Panc1 (cell line): ENCODE results near the gene PTPN1.

GRCh38 chr20:49635857-49636890, 68.2 kb upstream of the PTGIS start:
- RRBS, 2 experiments = no CpG with 5 or more reads among the region's 24 CpGs

DNA sequence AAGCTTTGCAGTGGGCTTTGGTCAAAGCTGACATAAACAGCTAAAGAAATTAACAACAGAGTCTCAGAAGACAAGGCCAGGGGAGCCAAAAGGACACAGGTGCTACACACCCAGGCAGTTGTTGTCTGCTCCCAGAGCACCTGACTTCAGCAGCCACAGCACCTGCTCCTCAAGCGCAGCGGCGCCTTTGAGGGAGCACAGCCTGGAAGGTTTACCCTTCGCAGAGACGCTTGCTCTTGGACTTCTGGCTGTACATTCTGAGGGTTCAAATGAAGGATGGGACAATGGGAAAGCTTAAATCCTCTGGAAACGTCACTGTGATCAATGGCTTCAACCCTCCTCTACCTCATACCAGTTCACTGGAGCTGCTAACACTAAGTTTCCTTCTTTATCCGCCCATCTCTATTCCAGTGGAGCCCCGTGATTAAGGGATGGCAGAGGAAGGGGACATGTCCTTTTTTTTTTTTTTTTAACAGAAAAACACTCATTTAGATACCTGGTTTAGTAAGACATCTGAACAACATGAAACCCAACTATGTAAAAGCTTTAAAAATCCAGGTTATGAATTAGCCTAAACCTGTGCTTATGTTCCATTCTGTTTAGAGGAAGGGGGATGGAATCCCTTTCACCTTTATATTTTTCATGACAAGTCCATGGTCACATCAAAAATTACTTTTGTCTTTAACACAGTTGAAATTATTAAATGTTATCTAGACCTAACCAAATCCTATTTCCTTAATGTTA, 16.4 kb downstream of the B4GALT5 start:
- RRBS, 2 experiments = no CpG with 5 or more reads among the region's 8 CpGs

DNA sequence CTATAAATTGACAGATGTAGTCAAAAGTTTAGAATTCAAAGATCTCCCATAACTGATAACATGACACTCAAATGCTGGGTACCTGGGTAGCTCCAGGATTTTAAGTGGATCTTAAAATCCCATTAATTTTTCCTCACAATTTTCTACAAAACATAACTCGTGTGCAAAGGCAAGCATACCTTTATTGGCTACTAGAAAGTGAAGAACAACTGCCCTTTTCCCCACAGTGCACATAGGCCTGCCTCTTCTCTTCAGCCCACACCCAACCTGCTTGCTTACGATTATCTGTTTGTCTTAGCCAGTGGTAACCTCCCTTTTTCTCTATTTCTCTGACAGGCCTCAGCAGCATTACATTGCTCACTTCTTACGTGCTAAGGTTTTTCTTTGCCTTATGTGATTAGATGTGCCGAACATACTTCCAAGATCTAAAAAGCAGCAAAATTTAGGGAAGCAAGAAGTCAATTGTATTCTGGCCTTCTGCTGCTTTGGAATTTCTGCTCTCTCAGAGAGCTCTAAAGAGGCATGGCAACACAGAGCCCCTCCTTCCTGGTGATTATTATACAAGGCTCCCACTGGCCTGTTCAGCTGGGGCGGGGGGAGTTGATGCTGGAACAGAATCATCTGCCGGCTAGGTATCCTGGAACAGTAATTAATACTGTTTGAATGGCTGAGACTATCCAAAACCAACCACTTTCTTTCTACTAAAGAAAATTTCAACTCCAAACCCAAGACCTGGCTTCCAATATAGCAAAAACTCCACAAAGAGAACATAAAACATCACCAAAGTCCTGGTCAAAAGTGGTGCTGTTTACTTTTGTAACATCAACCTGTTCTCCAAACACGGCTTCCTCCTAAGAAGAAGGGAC, 7.0 kb downstream of the B4GALT5 start:
- RRBS, 2 experiments = no CpG with 5 or more reads among the region's 7 CpGs

- RRBS, 2 experiments = no CpG with 5 or more reads among the region's 5 CpGs
Observed at GRCh38 chr20:49712852-49713061, 921 bp downstream of the B4GALT5 start.

DNA sequence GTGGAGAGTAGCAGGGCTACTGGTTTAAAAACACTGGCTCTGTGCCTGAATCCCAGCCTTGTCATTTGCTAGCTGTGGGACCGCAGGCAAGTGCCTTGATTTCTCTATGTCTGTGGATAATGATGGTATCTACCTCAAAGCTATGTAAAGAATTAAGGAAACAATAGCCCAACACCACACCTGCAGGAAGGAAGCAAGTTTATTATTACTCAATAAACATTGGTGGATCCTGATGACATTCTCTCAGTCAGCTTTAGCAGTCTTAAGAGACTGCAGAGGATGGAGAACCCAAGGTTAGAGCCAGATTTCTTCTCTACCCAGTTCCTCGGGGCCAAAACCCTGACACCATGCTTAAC, 1.8 kb upstream of the SLC9A8 start:
- RRBS, 2 experiments = no CpG with 5 or more reads among the region's 2 CpGs

DNA sequence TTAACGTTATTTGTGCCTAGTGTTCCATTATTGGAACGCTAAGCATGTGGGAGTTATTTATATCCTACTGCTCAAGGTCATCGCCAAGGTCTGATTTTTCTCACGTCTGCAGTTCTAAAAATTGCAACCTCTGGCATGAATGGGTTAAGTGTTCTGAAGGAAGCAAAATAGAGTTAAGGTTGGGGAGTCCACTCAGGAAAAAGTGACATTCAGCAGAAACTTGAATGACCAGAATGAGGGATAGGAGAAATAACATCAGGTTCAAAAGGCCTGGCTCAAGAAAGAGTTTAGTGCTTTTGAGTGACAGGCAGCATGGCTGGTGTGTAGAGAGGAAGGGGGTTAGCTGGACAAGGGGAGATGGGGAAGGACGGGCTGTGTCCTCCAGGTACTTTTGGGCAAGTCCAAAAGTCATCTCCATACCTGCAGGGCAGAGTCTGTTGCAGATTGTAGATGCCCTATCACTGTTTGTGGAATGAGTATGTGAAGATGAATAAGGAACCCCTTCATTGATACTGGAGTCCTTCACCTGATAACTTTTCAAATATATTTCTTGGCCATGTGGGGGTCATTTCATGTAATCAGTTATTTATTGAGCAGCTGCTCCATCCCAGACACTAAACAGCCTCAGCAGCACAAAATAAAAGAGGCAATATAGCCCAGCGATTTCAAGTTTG, 1.0 kb downstream of the SLC9A8 start:
- RRBS, 2 experiments = no CpG with 5 or more reads among the region's 6 CpGs

DNA sequence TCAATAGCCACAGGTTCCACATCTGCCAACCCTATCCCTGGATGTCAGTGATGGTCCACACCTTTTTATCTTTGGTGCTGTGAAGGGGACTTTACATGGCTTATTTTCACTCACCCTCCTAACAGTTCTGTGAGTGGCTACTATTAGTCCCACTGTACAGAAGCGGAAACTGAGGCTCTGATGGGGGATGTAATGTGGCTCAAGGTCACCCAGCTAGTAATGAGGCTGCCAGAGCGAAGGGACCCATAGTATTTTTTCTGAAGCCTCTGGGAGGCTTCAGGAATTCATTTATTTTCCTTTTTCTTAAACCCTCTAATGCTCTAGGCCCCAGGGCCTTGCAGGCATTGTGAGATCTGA, 41.1 kb downstream of the SPATA2 start:
- RRBS, 2 experiments = no CpG with 5 or more reads among the region's 2 CpGs

- RRBS, 2 experiments = no CpG with 5 or more reads among the region's 7 CpGs
Observed at GRCh38 chr20:50121454-50122312, 8.7 kb upstream of the UBE2V1 start.

DNA sequence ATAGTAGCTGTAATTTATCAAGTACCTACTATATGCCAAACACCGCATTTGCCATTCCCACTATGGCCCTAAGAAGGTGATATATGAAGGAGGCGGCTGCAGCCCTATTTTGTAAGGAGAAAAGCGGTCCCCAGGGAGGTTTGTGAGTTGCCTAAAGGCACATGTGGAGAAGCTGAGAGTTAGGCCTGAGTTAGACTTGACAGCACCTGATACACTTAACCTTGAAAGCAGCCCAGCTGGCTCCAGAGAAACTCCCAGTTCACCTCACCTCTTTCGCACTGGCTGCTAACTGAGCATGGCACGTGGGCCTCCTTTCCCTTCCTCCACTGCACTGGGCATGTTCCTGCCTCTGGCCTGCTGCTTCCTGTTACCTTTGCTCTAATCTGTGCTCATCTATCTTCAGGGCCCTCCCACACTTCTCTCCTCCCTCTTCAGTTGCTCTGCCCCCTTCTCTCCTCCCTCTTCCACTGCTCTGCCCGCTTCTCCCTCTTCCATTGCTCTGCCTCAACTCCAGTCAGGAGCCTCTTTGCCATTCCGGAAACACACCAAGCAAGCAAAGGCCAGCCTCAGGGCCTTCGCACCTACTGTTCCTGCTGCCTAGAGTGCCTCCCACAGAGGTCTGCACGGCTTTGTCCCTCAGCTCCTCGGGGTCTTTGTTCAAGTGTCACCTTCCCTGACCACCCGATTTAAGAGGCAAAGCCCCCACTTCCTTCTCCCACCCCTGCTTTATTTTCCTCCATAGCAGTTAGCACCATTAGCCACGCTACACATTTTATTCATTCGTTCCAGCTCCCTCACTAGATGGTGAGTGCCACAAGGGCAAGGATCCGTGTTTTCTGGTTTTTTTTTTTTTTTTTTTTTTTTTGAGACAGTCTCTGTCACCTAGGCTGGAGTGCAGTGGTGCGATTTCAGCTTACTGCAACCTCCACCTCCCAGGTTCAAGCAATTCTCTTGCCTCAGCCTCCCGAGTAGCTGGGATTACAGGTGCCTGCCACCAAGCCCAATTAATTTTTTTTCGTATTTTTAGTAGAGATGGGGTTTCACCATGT, 13.9 kb upstream of the UBE2V1 start:
- RRBS, 2 experiments = no CpG with 5 or more reads among the region's 17 CpGs

GRCh38 chr20:50171970-50172919, 18.4 kb upstream of the CEBPB start:
- RRBS, 2 experiments = no CpG with 5 or more reads among the region's 45 CpGs

DNA sequence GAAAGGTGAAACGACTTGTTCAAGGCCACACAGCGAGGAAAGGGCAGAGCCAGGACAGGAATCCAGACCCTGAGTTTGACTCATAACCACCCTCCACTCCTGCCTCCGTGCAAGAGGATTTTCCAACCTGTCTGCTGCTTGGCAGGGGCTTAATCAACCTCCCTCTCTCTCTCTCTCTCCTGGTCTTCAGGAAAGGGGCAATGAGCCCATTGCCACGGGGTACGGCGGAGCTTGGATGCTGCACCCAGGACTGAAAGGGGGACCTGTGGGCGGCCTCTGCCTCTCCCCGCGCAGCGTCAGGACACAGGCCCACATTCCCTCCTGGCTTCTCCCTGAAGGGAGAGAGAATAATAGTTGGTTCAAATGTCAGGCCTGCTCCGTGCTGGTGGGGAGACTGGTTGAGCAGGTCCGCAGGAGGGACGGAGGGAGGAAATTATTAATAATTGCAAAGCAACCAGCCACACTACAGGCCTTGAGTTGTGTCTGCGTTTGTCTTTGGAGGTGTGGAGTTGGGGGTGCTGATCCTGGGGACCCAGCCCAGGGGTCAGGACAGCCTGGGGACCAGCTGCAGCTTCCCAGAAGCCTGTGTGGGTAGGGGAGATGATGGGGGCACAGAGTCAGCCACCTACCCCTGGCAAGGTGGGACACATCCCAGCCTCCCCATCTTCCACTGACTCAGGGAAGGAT, 56.2 kb downstream of the CEBPB start:
- RRBS, 2 experiments = no CpG with 5 or more reads among the region's 14 CpGs

DNA sequence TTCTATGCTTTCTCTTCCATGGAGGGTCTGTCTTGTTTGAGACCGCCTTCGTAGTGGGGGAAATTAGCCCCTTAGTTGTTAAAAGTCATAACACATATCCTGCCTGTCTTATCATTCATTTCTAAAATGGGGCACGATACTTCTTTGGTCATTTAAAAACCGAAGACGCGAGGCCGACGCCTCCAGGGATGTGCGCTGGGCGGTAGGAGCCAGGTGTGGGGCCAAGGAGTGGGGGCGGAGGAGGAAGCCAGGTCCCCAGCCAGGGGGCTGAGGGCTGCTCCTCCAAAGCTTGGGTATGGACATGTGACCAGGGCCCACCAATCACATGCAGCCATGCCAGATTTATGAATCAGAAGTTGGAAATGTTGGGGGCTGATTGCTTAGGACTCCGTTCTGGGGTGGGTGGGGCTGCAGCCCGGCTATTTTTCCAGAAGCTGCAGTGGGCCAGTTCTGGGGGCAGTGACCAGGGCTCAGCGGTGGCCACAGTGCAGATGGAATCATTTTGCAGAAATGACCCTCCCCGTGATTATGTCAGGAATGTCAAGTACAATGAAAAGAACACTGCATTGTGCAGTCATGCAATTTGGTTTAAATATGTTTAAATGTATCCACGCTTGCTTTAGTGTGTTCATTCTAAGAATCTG, 95.9 kb downstream of the CEBPB start:
- RRBS, 2 experiments = no CpG with 5 or more reads among the region's 16 CpGs

DNA sequence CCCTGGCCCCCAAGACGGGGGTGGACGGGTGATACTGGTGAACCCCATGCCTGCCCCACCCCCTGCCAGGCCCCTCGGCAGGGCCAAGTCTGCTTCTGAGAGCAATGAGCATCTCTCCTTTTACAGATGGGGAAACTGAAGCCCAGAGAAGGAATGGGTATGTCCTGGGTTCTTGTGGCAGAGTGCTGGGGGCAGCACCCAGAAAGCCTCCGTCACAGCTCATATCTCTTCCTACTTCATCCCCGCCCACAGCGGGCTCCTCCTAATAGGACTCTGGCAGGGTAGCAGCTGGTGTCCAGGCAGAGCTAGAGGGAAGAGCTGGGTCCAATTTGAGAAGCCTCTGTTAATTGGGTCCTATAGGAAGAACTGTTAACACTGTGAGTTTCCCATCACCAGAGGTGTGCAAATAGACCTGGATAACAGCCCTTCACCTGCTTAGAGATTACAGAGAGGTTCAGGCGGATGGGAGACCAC, 106.4 kb downstream of the CEBPB start:
- RRBS, 2 experiments = no CpG with 5 or more reads among the region's 7 CpGs

GRCh38 chr20:50333868-50334468, 143.3 kb downstream of the CEBPB start:
- RRBS, 2 experiments = no CpG with 5 or more reads among the region's 11 CpGs

DNA sequence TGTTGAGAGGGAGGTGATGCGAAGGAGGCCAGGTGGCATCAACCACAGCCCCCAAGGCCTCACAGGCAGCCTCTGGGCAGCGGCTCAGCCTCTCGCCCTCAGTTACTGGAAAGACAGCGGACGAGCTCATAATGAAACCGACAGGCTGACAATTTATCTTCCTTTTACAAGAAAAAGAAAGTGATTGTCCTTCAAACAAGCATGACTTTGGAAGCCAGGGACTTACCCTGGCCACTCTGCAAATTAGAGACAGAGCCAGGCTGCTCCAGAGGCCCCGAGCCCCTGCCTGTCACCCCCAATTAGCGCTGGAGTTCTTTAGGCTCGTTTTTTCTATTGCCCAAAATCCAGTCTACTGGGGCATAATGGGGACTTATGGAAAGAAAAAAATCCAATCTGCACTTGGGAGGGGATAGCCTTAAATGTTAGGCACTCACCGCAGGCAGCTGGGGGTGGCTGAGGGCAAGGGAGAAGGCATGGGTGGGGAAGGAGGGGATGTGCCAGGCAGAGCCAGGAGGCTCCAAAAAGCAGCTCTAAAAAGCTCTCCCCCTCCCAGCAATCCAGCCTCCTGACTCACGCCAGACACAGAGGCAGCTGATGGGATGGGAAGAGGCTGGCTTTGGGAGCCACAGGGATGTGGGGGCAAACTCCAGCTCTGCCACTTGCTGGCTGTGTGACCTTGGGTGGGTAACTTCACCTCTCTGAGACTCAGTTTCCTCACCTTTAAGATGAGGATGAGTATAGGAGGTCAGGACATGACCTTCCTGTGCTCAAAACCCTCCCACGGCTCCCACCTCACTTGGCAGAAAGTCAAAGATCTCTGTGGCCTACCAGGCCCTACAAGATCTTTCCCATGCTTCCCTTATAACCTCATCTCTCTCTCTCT, 148.6 kb downstream of the CEBPB start:
- RRBS, 2 experiments = no CpG with 5 or more reads among the region's 12 CpGs

DNA sequence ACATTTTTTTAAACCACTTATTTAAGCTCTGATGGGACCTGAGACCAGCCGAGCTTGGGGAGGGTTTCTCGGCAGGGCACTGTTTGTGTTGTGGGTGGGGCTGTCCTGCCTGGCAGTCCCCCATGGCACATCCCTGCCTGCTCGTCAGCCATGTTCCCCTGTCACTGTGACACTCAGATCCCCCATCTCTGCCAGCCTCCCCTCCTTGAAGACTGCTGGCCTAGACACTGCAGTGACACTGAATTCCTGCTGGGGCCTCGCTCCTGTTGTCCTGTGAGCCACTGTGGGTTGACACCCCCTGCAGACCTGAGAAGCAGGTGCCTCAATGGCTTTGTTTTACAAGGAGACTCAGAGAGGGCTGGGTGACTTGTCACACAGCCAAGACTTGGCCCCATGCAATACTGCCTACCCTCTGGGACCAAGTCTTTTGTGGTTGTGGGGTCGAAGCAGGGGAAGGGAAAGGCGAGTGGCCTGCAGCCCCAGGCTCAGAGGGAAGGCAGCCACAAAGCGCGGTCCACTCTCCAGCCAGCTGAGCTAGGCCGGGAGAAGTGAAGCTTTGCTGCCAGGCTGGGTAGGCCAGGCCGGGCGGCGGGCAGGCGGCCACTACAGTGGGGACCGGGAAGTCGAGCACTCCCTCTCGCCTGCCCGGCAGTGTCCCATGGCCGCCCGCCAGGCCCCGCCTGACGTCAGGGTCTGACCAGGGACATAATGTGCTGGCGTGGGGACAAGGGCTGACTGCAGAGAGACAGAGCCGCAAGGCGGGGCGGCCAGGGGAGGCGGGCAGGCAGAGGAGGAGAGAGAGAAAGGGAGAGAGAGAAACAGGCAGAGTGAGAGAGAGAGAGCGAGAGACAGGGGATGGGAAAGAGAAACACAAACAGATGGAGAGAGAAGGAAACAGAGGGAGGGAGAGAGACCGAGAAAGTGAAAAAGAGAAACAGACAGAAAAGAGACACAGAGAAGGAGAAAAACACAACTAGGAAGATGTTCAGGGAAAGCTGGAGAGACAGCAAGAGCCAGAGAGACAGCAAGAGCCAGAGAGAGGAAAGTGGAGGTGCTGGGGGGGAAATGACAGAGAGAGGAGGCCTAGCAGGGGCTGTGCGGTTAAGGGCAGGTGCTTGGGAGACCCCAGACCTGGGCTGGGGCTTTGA, 94.7 kb upstream of the PTPN1 start:
- RRBS, 2 experiments = 14 to 38% methylated on average over 1 of the region's 29 CpGs

DNA sequence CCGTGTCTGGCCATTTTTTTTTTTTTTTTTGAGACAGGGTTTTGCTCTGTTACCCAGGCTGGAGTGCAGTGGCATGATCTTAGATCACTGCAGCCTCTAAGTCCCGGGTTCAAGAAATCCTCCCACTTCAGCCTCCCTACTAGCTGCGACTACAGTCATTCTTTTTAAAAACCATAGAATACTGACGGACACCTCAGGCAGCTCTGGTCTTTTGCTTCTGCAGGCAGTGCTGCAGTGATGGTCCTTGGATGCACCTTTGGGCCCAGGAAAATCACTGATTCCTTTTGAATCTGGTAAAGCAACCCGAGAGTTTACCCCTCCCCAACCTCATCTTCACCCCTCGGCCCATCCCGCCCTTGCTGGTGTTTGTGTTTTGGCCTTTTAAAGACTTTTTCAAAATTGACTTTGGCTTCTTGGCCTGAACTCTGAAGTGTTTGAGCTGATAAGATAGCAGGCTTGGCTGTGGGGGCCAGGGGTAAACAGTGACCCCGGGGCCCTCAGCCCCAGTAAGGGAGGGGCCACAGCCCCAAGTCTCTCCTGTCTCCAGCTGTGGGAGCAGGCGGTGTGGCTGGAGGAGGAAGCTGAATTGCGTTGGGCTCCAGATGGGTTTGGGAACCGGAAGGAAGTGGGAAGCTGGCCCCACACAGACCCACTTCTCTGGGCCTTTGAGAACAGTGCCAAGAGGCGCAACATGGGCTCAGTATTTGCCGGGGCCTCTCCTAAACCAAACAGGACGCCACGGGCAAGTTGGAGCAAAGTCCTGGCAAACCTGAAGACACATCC, 54.6 kb upstream of the PTPN1 start:
- RRBS, 2 experiments = 82% methylated on average over 3 of the region's 15 CpGs; no CpG with 5 or more reads in 1 of the 2 experiments

- RRBS, 2 experiments = under 1 to 6% methylated on average over 18 of the region's 58 CpGs
Observed at GRCh38 chr20:50510319-50511132, at the start of gene PTPN1. TSS of gene PTPN1 (plus strand) at chr20:50510383.

GRCh38 chr20:50519406-50520025, 9.3 kb downstream of the PTPN1 start:
- RRBS, 2 experiments = no CpG with 5 or more reads among the region's 6 CpGs

DNA sequence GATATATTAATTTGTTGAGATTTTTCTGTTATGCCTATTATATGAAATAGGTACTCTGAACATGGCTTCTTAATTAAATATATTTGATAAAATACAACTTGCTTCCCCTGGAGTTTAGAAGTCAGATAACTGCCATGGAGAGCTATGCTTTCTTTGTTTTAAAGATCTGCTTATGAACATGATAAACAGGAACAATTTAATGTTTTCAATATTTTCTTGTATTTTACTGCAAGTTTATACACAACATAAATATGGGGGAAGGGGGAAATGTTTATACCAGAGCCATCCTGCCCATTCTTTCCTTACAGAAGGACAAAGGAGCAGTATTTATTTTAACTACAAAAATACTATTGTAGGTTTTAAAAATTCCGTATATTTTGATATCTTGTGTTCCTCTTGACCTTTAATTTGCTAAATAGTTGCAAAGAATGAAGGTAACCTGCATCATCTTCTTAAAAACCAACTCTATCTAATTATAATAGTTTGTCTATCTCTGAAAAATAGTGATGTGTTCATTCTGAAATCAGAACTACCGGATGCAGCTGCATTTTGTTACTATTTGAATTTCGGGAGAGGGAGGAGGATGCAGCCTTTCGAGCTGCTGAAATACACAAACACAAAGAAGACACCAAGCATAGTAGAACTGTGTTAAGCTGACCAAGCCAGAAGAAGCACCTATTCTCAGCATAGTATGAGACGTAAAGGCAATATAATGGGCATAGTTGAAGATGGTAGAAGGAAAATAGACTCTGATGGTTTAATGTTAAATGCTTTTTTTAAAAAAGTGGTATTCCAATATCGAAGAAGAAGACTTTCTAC, 33.0 kb downstream of the PTPN1 start:
- RRBS, 2 experiments = no CpG with 5 or more reads among the region's 6 CpGs